HT1080 (cell line): Measurements from ENCODE around the genes NEU3, KLHL35 and SERPINH1.

RAMPAGE:
- cytosol, long total RNA: no peak
- long total RNA: no peak
- nucleus, long total RNA: no peak
Observed at GRCh38 chr11:74022452-74023130, 13.7 kb upstream of the UCP3 start.

DNA sequence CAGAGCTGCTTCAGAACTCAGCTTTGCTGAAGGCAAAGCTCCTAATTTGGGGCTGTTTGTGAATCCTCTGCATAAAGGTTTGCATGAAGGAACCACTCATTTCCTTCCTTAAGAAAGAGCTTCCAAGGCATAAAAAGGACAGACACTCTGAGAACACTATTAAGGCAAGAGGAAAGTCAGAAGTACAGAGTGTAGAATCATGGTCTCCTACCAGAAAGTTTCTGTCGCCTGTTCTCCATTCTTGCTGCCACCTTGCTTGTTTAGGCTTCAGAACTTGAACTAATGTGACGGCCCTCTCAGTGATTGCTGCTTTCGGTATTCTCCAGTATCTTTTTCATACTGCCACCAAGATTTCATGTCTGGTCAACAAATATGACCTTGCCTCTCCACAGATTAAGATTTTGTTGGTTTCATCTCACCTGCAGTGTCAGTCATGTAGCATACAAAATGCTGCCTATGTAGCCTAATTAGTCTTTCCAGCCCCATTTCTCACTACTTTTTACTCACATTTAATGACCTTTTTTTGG lies 61.5 kb upstream of the UCP3 start:
RAMPAGE:
- cytosol, long total RNA: no peak
- long total RNA: no peak
- nucleus, long total RNA: no peak

DNA sequence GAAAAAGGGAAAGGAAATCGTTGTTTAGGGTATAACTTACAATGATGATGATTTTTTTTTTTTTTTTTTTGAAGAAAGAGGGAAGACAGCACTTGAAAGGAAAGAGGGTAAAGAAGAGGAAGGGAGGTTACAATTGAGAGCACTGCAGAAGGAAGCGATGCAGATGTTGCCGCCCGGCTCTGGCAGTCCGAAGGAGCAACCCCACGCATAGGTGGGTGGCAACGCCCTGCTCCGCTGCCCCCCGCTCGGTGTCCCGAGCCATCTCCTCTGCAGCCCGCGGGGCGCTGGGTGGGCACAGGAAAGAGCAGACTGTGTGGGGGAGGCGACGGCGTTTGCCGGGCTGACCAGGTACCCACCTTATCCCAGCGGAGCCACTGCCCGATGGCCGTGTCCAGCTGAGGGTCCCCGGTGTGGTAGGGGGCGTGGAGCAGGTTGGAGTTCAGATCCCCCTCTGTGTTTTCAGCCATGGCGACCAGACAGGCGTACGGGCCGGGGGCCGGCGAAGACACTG lies 483 bp downstream of the PGM2L1 start:
RAMPAGE:
- cytosol, long total RNA: no peak
- long total RNA: no peak
- nucleus, long total RNA: no peak

DNA sequence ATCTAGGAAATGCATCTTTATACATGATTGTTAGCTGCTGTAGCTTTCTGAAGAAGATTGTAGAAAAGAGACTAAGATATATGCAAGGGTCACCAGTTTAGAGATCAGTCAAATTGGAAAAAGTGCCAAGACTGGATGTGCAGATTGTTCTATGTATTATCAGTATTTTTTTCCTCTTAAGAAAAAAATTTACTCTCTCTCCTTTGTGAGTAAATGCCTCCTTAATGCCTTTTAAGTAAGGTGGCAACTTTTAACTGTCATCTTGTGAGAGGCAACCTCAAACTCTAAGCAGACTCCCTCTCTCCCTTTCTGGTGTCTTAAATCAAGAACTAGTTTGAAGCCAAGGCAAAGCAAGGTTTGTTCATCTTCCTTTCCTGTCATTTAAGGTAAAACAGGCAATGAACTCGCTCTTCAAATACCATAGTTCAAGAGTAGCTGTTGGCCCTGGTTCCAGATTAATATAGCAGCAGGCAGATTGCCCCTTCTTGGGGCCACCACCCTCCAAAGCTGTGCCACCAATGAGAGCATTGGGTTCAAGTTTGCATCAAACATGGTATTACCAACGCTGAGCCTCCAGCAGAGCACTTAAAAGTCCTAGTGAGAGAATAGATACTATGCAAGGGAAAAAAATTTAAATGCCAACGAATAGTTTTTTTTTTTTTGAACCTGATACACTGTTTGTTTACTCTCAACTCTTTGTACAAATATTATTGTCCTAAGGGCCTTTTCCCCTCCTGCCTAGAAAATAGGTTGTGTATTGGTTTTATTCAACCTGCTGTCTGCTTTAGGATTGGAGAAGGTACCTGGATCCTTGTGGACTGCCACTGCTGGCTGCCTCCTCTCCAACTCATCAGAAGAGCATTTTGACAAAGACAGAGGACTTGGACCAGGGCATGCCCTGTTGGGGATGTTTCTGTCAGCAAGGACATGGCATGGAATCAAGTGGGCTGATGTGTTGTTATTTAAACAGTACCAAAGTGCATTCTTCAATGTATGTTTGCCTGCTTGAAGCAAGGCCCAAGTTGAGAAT lies 93.0 kb downstream of the RNF169 start:
RAMPAGE:
- cytosol, long total RNA: no peak
- long total RNA: no peak
- nucleus, long total RNA: no peak

DNA sequence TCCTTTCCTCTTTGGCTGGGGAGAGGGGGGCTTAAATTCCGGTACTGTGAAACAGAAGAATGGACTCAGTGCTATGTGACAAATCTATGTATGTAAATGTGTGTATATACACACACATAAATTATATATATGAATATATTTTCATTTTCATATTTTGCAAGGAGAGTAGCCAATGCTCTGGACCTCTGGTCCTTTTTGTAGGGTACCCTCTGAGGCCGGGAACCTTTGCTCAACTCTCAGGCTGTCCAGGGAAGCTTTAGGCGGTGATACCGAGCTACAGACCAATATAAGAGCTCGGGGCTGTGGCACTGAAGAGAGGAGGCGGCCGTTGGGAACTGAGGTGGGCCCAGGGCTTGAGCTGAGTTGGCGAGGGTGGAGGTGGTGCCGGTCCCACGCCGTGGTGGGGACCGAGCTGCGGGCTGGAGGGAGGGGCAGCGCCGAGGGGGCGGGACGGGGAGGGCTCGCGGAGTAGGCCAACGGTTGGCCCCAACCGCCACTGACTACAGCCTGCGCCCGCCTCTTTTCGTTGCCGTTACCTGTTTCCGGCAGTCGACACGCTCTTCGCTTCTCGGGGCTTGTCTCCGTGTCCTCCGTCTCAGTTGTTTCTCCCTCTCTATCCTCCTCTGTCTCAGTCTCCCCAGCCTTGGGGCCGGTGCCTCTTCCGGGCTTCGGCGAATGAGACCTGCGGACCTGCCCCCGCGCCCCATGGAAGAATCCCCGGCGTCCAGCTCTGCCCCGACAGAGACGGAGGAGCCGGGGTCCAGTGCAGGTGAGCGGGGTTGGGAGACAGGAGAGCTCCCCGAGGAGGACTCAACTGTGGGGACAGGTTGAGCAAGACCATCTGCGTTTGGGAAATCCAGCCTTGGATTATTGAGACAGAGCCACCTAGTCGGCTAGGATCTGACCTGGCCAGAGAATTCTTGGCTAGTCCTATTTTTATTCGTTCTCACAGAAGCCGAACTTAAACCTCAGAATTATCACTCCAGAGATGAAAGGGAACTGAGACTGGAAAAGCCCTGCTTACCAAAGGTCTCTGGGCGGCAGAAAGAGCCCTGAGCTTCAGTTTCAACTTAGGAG lies at the start of gene NEU3:
TSS of gene NEU3 (plus strand) at position 548 of the 1,077 bp plus-strand sequence.
RAMPAGE:
- cytosol, long total RNA: start-site peak on the plus strand centred at position 536 of the sequence, 66 bp wide, 35 and 55 reads in 2 replicates
- long total RNA: start-site peak on the plus strand centred at position 538 of the sequence, 67 bp wide, 37 reads
- nucleus, long total RNA: no peak

RAMPAGE:
- cytosol, long total RNA: no peak
- long total RNA: no peak
- nucleus, long total RNA: no peak
Observed at GRCh38 chr11:75164287-75164757, 13.4 kb downstream of the SLCO2B1 start.

DNA sequence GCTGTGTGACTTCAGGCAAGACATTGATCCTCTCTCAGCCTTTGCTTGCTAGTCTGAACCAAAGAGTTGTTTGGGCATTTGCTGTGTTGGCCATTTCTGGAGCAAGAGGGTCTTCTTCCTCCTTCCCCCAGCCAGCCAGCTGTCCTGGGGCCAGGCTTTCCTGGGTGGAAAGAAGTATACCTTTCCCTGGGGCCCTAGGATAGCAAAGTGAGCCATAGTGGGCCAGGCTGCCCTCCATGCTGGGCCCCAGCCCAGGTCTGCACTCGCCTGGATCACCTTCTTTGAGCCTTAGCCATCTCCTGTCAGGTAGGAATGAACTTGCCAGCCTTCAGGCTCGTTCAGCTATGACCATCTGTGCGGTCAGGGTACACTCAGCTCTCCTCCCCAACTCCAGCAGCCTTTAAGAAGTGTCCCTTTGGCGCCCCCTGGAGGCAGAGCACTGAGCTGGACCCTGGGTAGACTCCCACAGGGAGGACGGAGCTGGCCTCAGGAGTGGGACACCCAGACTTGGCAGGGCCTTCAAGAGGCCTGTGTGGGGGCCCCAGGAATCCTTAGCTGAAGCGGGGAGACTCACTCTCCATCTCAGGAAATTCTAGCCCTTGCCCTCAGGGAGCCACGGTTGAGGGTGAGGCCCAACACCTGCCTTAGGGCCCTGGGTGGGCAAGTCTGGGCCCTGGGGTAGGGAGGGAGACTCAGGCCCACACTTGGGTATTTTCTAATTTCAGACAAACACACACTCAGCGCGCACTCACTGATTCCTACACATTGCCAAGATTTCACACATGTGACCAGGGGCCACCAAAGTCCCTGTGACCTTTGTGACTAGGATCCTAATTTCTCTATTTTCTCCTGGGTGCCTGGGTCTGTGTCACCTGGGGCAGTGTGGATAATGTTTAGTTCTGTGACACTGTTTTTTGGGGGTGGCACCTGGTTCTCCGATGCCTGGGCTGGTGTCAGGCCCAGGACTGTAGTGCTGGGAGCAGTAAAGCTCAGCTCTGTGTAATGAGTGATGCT lies 35.6 kb upstream of the TPBGL start:
RAMPAGE:
- cytosol, long total RNA: no peak
- long total RNA: no peak
- nucleus, long total RNA: no peak

GRCh38 chr11:75313466-75313826 lies 38.0 kb downstream of the ARRB1 start:
RAMPAGE:
- cytosol, long total RNA: no peak
- long total RNA: no peak
- nucleus, long total RNA: no peak

GRCh38 chr11:75323469-75324042 lies 27.9 kb downstream of the ARRB1 start:
RAMPAGE:
- cytosol, long total RNA: no peak
- long total RNA: no peak
- nucleus, long total RNA: no peak

DNA sequence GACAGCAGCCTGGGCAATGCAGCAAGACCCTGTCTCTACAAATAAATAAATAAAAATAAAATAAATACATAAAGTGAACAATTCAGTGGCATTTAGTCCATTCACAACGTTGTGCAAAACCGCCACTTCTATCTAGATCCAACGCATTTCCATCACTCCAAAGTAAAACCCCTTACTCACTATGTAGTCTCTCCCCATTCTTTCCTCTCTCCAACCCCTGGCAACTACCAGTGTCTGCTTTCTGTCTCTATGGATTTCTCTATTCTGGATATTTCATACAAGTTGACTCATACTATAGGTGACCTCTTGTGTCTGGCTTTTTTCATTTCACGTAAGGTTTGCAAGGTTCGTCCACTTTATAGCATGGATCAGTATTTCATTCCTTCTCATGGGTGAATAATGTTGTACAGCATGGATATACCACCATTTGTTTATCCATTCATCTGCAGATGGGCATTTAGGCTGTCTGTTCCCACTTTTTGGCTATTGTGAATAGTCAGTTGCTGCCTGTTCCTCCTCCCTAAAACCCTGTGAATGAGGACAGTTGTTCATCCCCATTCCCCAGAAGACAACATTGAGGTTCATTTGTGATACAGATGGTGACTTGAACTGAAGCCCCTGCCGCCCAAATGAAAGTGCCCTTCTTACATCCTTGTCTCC lies 23.4 kb downstream of the ARRB1 start:
RAMPAGE:
- cytosol, long total RNA: no peak
- long total RNA: no peak
- nucleus, long total RNA: no peak

GRCh38 chr11:75424417-75424835 lies 8.6 kb downstream of the KLHL35 start:
RAMPAGE:
- cytosol, long total RNA: no peak
- long total RNA: no peak
- nucleus, long total RNA: no peak

GRCh38 chr11:75432663-75433035 lies 354 bp downstream of the KLHL35 start:
RAMPAGE:
- cytosol, long total RNA: no peak
- long total RNA: no peak
- nucleus, long total RNA: no peak

DNA sequence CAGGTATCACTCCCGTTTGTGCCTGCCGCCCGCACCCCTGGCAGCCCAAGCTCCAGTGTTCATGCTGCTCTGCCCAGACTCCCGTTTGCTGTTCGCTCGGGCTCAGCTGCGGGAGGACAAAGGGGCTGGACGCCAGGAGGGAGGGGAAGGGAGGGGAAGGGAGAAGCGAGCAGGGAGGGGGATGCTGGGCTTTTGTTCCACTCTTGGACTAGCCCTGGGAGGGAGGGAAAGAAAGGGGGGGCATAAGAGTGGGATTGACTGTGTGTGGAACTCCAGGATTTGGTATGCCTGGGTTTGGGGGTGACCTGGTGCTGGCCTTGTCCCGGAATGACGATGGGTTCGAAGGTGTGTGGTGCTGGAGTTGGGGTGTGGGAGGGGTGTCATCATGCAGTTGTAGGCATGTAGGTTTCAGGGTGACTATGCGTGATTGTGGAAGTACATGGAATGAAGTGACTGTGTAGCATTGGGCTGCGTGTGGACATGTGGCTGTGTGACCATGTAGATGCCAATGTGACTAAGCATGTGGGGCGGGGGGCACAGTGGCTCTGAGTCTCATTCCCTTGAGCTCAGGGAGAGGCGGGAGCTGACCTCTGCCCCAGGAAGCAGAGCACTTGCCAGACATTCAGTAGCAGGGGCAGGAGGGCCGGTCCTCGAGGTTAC lies at the start of gene KLHL35:
TSS of gene KLHL35 (minus strand) at position 118 of the 660 bp plus-strand sequence.
RAMPAGE:
- cytosol, long total RNA: no peak
- long total RNA: no peak
- nucleus, long total RNA: no peak

DNA sequence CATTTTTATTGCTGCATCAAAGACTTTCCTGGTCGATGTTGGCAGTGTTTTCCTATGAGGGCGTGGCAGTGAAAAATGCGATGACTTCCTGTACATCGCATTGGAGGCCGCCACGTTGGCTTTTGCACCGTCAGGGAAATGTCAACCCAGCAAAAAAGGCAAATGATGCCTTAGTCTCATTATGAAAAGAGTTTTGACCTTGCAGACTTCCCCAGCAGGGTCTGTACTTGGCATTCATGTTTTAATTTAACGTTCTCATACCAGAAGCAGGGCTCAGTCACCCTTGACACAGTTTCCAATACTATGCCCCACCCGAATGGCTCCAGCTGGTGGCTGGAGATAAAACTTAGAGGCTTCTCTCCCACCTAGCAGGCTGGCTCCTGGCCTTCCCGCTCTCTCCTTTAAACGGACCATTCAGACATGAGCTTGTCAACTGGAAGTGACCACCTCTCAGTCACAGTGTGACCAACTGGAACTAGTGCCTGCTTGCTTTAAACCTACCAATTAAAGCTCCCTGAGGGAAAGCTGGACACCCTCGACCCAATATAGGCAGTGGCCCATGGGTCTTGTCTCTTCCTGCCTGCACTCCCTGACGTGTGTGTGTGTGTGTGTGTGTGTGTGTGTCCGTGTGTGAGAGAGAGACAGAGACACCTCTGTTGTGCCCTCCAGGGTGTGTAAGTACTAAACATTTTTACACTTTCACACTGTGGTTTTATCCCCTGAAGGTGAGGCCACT lies 8.7 kb upstream of the GDPD5 start:
RAMPAGE:
- cytosol, long total RNA: no peak
- long total RNA: no peak
- nucleus, long total RNA: no peak

DNA sequence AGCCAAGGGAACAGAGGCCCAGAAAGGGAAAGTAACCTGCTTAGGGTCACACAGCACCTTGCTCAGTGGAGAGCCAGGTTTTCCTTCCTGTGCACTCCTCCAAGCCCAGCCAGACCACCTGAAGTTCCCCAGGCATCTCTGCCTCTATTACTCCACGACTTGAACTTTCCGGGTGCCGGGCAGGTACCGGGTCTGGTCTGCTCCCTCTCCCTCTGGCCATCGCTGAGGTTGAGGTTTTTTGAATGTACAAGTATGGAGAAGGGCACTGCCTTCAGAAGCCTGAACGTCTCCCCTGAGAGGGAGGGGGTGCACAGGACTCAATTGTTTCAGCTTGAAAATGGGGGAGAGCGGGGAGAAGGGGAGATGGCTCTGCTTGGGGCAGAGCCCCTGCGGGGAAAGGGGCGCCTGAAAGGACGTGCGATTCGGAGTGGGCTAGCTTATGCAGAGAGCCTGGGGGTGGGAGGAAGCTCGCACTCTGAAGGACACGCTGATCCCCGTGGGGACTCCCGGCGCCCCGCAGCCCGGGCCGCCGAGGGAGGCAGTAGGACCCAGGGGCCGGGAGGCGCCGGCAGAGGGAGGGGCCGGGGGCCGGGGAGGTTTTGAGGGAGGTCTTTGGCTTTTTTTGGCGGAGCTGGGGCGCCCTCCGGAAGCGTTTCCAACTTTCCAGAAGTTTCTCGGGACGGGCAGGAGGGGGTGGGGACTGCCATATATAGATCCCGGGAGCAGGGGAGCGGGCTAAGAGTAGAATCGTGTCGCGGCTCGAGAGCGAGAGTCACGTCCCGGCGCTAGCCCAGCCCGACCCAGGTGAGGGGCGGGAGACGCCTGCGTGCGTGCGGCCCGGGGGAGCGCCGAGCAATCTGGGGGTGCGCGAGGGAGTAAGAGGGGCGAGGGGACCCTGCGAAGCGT lies at the start of gene SERPINH1:
TSS of gene SERPINH1 (plus strand) at position 738 of the 906 bp plus-strand sequence.
RAMPAGE:
- cytosol, long total RNA: start-site peak on the plus strand centred at position 713 of the sequence, 134 bp wide, 557 and 580 reads in 2 replicates
- long total RNA: no peak
- nucleus, long total RNA: no peak

DNA sequence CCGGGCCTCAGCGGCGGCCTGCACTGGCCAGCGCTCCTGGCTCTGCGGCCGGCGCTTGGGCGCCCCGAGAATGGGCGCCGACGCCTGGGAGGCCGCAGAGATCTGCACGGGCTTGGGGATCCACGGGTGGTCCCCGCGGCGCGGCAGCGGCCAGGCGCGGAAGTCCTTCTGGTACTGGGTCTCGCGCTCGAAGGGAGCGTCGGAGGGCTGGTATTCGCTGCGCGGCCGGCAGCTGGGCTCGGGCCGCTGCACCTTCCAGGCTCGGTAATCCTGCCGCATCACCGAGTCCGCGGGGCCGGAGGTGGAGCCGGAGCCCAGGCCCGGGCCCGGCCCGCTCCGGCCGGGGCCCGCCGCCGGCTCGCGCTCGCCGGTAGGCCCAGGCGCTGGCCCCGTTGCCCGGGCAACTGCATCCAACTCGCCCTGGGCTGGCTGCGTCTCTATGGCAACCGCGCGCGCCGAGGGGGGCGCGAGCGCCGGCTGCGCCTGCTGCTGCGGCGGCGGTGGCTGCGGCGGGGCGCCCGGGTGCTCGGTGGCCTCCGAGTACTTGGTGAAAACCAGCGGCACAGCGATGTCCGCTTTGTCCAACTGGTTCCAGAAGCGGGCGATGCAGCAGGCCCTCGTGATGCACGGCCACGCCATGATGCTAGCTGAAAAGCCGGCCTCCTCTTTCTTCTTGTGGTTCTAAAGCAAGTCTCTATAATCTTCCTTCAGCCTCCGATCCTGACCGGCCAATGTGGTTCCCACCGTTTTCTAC lies 930 bp downstream of the MAP6 start:
RAMPAGE:
- cytosol, long total RNA: no peak
- long total RNA: no peak
- nucleus, long total RNA: no peak

DNA sequence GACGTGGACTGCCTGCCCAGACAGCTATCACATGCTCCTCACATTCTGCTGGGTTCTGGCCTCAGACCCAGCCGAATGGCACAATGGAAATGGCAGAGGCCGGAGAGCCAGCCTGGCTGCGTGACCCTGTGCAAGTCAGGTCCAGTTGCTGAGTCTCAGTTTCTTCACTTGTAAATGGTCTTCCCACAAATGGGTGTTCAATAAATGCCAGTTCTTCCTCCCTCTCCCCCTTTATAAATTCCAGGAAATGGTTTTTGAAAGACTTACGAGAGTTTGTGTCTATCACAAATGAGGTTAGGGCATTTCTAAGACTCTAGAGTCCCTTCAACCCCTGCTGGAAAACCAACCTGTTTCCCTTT lies 17.9 kb downstream of the MOGAT2 start:
RAMPAGE:
- cytosol, long total RNA: no peak
- long total RNA: no peak
- nucleus, long total RNA: no peak

GRCh38 chr11:75773400-75774111 lies 5.0 kb downstream of the DGAT2 start:
RAMPAGE:
- cytosol, long total RNA: no peak
- long total RNA: no peak
- nucleus, long total RNA: no peak

RAMPAGE:
- cytosol, long total RNA: no peak
- long total RNA: no peak
- nucleus, long total RNA: no peak
Observed at GRCh38 chr11:75802252-75802726, 12.7 kb upstream of the UVRAG start.

DNA sequence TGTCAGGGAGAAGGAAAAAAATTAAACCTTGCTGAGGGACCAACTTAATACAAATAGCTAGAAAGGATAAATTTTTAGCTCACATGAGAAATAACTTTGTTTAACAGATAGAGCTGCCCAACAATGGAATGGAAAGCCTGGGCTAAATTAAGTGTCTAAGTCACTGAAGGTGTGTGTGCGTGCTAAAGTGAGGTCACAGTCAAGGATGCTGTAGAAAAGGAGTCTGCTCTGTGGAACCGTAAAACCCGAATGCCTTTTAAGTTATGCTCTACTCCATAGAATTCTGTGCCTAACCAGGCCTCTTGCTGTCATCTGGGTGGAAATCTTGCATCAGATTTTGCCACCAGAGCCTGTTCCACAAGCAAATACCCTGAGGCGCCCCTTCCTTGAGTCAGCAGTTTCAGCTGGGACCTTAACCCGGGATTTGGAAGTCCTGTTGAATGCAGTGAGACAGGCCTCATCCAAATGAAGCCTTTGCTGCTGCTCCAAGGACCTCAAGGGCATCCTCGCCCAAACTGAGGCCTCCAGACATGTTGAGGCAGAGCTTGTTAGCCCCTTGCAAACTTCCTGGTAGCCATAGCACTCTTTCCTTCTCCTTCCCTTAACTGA lies 109.8 kb downstream of the WNT11 start:
RAMPAGE:
- cytosol, long total RNA: no peak
- long total RNA: no peak
- nucleus, long total RNA: no peak